Colic lymph node (tissue), 1 donor: ENCODE measurements around the gene VRK2.

DNA sequence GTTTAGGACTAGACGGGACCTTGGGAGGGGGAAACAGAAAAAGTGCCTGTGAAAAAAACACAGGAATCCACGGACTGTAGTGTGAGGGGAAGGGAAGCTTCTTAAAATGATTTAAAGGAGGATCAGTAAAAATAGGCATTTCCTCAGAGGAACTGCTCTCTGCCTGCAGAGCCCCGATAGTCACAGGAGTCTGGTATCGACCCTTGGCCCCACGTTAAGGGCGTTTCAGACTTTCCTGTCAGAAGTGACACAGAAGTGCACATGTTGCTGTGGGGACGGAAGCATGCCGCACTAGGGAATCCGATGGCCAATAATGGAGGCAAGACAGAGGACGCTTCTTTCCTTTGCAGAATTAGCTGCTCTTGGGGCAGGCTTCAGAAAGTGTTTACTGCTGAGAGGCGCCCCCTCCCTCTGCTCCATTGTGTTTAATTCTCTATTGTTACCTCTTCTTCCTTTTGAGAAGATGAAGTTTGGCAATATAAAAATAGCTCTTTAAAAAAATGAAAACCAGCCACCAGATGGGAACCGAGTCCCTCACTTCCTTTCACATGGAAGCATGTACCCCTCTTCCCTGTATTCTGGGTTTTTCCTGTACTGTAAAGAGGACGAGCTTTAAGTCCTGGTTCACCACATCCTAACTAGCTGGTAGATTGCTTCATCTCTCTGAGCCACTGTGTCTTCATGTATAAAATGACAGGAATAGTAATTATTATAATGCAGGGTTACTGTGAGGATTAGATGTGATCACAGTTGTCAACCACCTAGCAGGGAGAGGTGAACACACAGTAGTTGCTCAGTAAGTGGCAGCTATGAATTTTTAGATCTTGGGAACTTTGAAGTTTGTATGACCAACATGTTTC, 118.5 kb upstream of the EML6 start:
- PRO-cap: no peak

GRCh38 chr2:54606562-54606947, 116.9 kb upstream of the EML6 start:
- PRO-cap: no peak

DNA sequence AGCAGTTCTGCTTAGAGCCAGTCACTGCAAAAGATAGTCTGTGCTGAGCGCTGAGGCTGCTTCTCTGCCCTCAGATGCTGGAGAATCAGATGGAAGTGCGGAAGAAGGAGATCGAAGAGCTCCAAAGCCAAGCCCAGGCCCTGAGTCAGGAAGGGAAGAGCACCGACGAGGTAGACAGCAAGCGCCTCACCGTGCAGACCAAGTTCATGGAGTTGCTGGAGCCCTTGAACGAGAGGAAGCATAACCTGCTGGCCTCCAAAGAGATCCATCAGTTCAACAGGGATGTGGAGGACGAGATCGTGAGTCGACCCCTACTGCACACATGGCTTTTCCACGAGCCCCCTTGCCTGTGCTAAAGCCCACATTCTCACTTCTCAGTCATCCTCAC, 78.3 kb upstream of the EML6 start:
- PRO-cap: no peak

DNA sequence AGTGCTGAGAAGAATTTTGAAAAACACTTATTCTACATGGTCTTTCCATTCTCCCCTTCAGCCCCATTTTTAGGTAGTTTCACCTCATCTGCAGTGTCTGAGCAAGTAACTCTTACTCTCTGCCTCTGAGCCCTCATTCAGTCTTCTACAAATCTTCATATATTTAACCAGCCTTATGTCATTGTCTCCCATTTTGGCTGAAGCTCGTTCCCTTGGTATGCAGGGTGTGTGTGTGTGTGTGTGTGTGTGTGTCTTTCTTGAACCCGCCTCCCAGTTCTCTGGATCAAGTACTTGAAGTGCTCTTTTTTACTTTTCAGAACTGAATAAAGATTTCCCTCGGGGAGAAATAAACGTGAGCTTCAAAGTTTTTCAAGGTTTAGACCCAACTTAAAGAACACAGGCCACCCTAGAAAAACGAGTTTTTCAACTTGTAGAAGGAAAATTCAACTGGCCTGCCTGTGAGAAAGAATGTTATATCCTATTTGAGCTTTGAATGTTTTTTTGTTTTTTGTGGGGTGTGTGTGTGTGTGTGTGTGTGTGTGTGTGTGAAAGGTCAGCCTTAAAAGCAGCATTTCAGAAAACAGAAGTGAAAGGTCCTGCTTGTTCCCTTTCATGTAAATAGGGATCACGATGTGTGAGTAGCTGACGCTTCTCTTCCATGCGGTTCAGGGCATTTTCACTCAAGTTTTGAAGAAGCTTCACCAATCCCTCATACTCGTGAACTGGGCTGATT, 50.8 kb upstream of the EML6 start:
- PRO-cap: no peak

GRCh38 chr2:54708351-54709031, 15.0 kb upstream of the EML6 start:
- PRO-cap: no peak

GRCh38 chr2:54897930-54898376, 152.3 kb downstream of the RTN4 start:
- PRO-cap: unidirectional peak, plus-strand start at chr2:54898149

GRCh38 chr2:54955526-54956179, 94.6 kb downstream of the RTN4 start:
- PRO-cap: no peak

DNA sequence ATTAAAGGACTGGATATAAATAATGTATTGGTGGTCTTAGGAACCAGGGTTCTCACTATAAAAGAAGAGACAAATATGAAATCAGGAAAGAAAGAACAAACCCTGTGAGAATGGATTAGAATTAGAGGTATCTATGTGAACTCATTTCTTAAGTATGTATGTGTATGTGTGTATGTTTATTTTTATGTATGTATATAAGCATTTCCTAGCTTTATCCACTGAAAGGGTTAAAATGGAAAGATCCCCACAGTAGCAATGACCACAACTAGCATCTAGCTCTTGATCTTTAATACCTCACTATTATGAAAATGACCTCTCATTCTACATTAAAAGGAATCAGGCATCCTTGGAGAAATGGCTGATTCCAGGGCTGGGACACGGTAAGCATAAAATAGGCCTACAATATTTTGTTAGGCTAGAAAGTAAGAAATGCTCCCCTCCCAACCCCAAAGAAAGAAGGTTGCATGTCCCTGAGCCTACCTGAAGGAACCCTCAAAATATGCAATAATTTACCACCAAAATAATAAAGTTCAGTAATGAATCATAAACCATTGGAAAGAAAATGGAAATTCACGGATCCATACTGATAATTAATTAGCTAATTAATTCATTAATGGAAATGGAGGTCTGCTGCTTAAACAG, 31.5 kb downstream of the RTN4 start:
- PRO-cap: no peak

GRCh38 chr2:55234007-55234442, 1.5 kb downstream of the RPS27A start:
- PRO-cap: no peak

DNA sequence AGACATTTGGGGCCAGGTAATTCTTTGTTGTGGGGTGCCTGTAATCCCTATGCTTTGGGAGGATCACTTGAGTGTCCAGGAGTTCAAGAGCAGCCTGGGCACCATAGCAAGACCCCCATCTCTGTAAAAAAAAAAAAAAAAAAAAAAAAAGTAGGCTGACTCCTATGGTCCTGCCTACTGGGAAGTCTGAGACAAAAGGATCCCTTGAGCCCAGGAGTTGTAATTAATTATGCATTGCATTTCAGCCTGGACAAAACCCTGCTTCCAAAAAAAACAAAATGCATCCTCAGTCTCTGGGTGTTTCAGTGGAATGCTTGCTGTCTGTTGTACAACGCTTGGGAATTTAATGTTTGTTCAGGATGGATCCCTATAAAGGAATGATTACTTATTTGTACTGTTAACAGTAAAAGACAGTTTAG, 3.4 kb downstream of the RPS27A start:
- PRO-cap: no peak

DNA sequence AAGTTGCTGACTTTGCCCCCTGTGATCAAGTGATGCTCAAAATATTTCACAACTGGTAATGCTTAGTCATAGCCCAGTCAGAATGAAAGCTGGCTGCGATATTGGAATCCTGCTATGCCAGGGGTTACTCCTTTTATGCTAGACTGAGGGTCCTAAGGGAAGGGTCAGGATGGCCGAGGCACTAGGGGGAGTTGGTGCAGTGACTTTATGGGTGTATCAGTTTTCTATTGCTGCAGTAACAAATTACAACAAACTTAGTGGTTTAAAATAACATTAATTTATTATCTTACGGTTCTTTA, 19.4 kb upstream of the CFAP36 start:
- PRO-cap: no peak

GRCh38 chr2:55609966-55611140, 7.1 kb downstream of the PPP4R3B start:
- PRO-cap: no peak

DNA sequence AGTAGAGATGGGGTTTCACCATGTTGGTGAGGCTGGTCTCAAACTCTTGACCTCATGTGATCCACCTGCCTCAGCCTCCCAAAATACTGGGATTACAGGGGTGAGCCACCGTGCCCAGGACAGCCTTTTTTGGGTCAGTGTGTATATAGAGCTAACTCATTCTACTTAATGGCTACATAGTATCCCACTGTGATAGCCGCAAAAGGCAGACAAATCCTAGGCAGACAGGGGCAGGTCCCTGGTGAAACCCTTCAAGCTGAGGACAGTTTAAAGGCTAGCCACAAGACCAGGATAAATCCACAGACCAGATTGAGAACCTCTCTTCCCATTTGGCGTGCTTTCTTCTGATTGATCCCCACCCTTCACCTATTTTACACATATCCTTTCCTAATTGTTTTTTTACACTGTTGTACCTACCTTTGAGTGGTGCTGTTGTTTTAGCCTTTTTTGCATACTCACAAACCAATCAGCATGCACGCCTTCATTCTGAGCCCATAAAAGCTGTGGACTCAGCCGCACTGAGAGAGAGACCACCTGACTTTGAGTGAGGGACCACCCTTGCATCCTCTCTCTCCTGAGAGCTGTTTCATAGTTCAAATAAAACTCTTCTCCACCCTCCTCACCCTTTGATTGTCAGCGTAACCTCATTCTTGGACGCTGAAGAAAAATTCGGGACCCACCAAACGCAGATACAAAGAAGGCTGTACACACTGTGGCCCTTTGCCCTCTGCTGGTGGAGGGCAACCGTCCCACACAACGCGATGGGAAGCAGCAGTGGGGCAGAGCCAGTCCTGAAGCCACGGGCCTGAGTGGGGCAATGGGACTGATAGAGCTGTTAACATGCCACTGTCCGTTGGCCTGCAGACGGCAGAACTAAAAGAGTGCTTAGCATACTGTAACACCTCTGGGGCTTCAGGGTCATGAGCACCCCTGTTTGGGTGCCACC, 3.8 kb upstream of the PPP4R3B start:
- PRO-cap: no peak

- PRO-cap: no peak
Measured at GRCh38 chr2:55672069-55673205, 21.2 kb downstream of the PNPT1 start.

DNA sequence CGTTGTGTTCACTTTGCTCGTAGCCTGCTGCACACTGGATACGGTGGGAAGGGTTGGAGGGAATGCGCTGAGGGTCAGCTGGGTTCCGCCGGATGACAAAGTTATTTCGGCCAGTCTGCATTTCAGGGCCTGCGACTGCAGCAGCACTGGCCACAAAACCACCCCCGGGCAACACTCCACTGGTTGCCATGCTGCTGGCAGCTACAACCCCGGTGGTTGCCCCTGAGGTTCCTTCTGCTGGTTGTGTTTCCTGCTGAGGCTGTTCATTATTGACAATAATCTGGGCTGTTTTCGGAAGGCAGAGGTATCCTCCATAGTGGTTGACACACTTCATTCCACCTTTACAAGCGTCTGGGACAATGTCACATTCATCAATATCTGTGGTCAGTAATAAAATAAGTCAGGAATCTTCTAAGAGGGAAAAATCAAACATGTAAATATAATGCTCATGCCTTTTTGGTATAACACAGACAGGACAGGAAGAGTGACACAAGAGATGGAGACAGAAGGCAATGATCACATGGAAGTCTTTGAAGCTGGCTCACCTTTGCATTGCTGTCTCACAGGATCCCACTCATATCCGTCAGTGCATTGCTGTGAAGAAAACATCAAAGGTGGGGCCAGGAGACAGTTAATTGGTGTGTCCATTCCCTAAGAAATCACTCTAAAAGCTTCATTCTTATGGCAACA, 5.8 kb downstream of the EFEMP1 start:
- PRO-cap: no peak

GRCh38 chr2:56185619-56186172, 1.9 kb downstream of the CCDC85A start:
- PRO-cap: unidirectional peak, minus-strand start at chr2:56185775

GRCh38 chr2:58039055-58039601, 7.5 kb upstream of the VRK2 start:
- PRO-cap: no peak

DNA sequence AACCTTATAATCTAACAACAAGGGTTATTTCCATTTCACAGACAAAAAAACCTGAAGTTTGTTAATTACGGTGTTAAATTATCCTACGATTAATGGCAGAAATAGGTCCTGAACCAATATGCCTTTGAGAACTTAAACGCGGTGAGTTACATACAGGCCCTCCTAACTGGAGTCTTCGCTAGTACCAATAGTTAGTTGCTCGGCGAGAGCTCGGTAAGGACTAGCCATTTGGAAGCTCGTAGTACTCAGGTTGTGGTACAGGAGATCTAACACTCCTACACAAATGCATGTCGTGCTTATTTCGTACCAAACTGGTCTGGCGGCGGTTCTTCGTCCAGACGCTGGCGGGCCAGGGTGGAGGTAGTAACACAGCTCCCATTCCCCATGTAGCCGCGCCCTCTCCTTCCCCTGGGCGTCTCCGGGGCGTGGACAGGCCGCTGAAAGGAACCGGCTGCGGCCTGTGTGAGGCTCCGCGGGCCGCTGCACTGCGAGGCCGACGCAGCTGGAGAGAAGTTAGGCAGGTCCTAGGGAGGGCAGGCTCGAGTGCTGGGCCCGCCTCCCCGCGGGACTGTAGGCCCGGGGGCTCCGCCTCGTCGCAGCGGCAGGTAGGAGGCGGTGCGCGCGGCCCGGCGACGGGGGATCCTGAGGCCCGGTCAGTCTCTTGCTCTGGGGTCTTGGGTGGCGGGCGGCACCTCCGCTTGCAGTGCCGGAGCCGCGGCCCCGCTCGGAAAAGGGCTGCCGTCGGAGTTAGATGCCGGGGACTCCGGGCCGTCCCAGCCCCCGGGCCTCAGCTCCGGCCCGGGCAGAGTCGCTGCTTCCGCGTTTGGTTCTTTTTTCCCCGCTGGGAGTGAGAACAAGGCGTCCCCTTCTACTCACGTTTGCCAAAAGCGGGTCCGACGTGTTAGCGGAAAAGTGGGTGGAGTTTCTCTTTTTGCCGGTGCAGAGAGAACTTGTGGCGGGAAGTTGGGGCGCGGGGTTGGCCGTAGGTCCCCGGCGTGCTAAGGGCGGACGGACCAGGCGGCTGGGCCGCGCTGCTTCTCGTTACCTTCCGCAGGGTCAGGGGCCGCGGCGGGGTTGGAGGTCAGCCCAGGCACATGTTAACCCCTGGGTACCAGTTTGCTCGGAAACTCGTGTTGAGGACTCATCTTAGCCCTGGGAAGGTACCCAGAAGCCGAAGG, at the start of gene VRK2:
Gene VRK2 (plus strand): TSS at position 590 of the 1,178 bp plus-strand sequence.
- PRO-cap: bidirectional peak, plus-strand start at position 228 of the sequence, minus-strand start at position 249 of the sequence; bidirectional peak, plus-strand start at position 598 of the sequence, minus-strand start at position 487 of the sequence; bidirectional peak, plus-strand start at position 961 of the sequence, minus-strand start at position 840 of the sequence

- PRO-cap: no peak
Measured at GRCh38 chr2:58460711-58461185, 219.6 kb upstream of the FANCL start.

DNA sequence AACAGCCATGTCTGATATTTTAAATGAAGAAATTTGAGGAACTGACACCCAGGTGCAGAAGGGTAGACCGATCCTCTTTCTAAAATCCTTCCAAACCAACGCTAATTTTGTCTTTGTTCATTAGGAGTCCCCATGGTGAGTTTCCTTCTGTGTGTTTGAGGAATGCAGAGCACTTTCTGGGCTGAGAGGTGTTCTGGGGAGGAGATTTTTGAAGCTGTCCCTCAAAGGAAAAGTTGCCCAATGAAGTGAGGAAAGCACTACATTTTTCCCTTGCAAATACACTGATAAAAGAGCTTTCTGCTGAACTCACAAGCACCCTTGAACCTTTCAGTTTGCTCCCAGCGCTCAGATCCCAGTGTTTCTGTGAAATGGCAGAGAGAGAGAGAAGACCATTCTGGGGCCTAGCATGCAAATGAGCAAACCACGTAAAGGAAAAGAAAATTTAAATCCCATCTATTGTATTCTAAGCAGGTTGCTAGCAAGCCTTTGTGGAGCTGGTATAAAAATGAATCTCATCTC, 299.6 kb upstream of the FANCL start:
- PRO-cap: no peak